GM06990 (cell line): Measurements from ENCODE around the genes SLC22A2 and SLC22A3.

- RRBS = no CpG with 5 or more reads among the region's 22 CpGs
These were observed 12.8 kb downstream of the IGF2R start for GRCh38 chr6:159981192-159982478.

DNA sequence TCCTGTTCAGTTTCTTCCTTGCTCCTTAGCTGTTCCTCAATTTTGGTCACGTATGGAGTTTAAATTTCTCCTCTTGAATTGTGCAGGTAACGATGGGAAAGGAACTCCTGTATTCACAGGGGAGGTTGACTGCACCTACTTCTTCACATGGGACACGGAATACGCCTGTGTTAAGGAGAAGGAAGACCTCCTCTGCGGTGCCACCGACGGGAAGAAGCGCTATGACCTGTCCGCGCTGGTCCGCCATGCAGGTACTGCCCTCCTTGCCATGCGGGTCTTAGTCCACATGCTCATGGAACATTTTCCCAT is 71.5 kb downstream of the IGF2R start:
- RRBS = no CpG with 5 or more reads among the region's 12 CpGs

- RRBS = 97% methylated on average over 2 of the region's 16 CpGs
These were observed 46.0 kb upstream of the SLC22A1 start for GRCh38 chr6:160075463-160076143.

- RRBS = no CpG with 5 or more reads among the region's 17 CpGs
These were observed 43.5 kb upstream of the SLC22A1 start for GRCh38 chr6:160077970-160078649.

GRCh38 chr6:160096341-160096884 is 25.2 kb upstream of the SLC22A1 start:
- RRBS = no CpG with 5 or more reads among the region's 18 CpGs

- RRBS = no CpG with 5 or more reads among the region's 5 CpGs
These were observed 56.5 kb downstream of the SLC22A1 start for GRCh38 chr6:160178062-160178524.

GRCh38 chr6:160258707-160259248 is at the start of gene SLC22A2:
TSS of gene SLC22A2 (minus strand) at chr6:160258821.
- RRBS = no CpG with 5 or more reads among the region's 20 CpGs

GRCh38 chr6:160272243-160272814 is 13.7 kb upstream of the SLC22A2 start:
- RRBS = no CpG with 5 or more reads among the region's 2 CpGs

DNA sequence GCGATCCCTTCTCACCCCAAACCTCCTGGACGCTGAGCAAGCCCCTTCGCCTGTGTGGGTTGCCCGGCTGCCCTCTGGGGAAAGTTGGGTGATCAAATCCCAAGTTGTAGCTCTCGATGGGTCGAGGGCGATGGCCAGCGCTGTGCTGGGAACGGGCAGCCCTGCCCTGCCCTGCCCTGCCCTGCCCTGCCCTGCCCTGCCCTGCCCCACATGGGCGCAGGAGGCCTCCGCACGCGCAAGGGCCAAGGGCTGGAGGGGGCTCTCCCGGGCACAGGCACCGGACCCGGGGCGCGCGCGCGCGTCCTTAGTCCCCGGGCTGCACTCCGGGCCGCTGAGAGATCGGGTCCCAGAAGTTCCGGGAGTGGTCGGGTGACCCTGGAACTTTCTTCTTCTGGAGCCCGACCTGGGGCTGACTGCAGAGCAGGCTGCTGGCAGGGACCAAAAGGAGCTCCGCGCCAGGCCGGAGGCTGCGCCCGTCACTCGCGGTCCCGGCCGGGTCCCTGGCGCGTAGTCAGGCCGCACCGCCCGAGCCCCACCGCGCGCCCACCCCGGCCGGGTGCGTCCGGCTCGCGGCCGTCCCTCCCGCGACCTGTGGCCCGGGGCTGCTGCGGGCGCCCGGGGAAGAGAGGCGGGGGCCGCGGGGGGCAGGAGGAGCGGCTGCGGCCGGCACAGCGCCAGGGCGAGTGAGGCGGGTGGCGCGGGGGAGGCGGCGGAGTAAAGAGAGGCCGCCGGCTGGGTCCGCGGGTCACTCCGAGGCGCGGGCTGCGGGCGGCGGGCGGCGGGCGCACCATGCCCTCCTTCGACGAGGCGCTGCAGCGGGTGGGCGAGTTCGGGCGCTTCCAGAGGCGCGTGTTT is at the start of gene SLC22A3:
Gene SLC22A3 (plus strand): TSS at position 748 of the 855 bp plus-strand sequence.
- RRBS = 34% methylated on average over 26 of the region's 94 CpGs

GRCh38 chr6:160348486-160349106 is 418 bp downstream of the SLC22A3 start:
- RRBS = 31% methylated on average over 4 of the region's 69 CpGs

DNA sequence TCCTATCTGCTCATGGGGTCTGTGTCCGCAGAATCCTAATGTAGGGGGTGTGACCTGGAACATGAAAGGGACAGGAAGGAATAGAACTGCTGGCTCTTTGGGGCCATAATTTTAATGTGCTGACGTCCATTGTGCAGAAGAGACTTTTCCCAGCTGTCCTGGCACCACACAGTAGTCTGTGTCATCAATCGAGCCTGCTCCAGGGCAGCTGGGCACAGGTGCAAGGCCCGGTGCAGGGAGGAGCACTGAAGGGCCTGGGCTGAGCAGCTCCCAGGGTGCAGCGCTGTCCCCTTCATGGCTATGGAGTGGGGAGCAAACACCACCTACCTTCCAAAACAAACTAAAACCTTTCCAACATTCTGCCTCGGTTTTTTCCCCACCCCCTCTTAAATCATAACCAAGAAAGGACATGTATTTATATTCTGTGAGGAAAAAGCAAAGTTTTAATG is 8.2 kb downstream of the SLC22A3 start:
- RRBS = no CpG with 5 or more reads among the region's 6 CpGs

GRCh38 chr6:160421867-160422536 is 73.8 kb downstream of the SLC22A3 start:
- RRBS = no CpG with 5 or more reads among the region's 7 CpGs

GRCh38 chr6:160509604-160509955 is 154.5 kb downstream of the LPA start:
- RRBS = no CpG with 5 or more reads among the region's 1 CpG

DNA sequence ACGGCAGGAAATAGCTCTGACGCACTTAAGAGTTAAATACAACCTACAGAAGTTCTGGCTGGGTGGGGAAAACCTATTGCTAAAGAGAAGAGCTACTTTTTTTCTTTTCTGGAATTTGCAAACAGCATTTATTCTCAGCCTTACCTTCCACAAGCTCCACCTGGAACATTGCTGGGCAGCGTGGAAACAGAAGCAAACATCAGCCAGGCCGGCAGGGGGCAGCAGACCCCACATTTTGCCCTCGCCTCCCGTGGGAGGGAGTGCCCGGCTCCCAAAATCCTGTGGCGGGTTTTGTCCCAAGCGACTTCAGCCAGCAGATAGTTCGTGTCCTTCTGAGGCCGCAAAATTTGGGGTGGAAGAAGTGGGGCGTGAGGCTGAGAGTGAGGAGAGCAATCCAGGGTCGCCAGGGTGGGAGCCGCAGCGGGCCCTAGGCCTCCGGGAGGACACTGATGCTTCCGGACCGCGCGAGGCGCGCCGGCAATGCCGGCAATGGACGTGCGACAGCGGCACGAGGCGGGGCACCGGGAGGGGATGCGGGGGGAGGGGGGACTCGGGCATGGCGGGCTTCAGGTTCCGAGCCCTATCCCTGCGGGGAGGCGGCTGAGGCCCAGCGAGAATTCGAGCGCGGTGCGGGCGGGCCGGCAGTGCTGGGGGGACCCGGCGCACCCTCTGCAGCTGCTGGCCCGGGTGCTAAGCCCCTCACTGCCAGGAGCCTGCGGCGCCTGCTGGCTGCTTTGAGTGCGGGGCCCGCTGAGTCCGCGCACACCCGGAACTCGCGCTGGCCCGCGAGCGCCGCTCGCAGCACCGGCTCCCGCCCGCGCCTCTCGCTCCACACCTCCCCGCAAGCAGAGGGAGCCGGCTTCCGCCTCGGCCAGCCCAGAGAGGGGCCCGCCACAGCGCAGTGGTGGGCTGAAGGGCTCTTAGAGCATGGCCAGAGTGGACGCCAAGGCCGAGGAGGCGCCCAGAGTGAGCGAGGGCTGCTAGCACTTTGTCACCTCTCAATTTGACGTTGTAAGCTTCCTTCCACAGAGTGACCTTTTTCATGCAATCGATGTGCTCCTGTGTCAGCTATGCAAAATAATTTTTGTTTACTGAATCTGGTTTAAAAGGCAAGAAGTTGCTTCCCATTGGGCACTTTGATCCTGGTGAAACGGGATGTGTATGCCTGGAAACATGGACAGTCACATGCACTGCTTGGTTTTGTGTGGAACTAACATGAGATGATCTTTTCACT is 143.8 kb downstream of the LPA start:
- RRBS = 6% methylated on average over 20 of the region's 78 CpGs

DNA sequence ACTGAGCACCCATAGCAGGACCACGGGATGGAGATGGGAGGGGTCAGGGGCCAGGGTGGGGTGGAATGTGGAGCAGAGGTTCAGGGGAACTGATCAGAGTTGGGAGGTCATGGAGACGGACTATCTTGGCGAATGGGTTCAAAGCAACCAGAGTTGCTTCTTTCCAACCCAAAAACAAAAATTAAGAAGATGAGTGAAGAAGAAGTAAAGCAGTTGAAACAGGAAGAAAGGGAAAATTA is 5.1 kb downstream of the PLG start:
- RRBS = no CpG with 5 or more reads among the region's 3 CpGs

- RRBS = no CpG with 5 or more reads among the region's 3 CpGs
These were observed 1.2 kb downstream of the MAP3K4 start for GRCh38 chr6:160992742-160993234.

DNA sequence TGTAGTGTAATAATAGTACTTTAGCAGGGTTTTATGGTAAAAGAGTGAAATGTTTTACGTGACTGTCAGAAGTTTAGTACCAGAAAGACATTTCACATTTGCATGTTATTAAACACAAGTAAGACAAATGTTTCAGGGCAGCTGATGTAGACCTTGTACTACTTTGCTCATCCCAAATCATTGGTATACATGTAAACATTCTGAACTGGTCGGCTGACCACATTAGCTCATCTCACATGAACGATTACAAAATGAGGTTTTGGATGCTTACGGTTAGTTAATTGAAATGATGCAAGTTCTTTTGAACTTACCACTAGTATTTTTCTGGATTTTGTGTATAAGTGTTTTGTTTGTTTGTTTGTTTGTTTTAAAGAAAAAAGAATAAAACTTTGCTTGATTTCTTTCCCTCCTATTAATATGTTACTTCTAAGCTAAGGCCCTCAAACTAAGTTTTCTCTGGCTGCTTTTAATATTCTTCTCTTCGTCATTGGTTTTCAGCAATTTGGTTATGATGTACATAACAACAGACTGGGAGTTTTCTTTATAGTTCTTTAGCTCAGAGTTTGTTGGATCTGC is 38.0 kb downstream of the MAP3K4 start:
- RRBS = no CpG with 5 or more reads among the region's 5 CpGs

- RRBS = no CpG with 5 or more reads among the region's 26 CpGs
These were observed 57.4 kb downstream of the AGPAT4 start for GRCh38 chr6:161216108-161217157.

DNA sequence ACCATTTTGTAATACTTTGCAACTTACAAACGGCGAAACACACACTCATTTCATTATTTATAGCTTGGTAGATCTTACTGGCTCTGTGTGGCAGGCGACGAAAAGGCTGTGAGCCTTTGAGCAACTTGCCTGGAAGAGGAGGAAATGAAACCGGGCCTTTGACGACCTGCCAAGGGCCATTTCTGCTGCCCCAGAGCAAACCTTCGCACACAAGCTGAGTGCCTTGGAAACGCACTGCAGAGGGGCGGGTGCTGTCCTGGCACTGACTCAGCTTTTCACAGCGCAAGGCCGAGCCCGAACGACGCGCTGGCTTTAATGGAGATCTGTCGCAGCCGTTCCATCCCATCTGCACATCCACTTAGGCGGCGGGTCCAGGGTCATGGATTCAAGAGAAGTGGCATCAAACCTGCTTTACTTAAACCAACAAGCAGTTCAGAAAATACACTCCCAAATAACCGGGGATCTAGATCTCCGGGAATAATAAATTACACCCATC is 101.7 kb upstream of the AGPAT4 start:
- RRBS = no CpG with 5 or more reads among the region's 21 CpGs